Spinal cord (tissue), 3 donors: ENCODE measurements around a stretch of chr10.

DNA sequence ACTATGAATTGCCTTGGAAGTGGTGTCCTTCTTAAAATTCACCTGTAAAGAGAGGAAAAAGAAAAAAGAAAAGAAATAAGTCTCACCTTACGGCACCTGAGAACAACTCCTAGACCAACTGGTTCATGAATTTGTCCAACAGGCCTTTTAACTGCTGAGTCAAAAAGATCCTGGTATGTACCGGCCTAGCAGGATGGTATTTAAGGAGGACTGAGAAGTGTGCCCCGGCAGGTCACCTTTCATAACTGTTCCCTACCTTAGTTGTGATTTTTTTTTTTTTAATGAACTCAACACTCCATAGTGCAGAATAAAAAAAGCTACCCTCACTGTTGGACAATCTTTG, 25.8 kb downstream of the STN1 start:
- PRO-cap, result no peak
- RAMPAGE, long total RNA, result no peak

DNA sequence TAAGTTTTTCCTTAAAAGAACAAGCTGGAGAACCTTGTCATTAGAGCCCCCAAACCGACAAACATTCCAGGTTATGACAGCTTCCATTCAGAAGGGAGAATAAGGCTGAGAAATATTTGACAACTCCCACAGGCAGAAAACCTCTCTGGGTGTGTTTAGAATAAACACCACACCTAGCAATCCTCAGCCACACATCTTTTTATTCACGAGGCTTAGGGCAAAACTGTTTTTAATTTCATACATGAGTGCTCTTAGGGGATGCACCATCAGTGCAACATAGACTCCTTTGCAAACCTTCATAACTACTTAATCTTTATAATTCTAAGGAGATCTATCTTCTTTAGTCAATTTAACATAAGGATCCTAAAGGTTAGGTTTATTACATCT, 24.1 kb downstream of the STN1 start:
- PRO-cap, result no peak
- RAMPAGE, long total RNA, result no peak

- PRO-cap, result no peak
- RAMPAGE, long total RNA, result no peak
Observed at GRCh38 chr10:103918369-103918915, 458 bp upstream of the STN1 start.

- PRO-cap, result no peak
- RAMPAGE, long total RNA, result no peak
Observed at GRCh38 chr10:103921541-103922386, 3.8 kb upstream of the STN1 start.

- PRO-cap, result no peak
- RAMPAGE, long total RNA, result no peak
Observed at GRCh38 chr10:104018504-104019145, 51.7 kb downstream of the SLK start.

- PRO-cap, result no peak
- RAMPAGE, long total RNA, result no peak
Observed at GRCh38 chr10:104076834-104077336, 8.8 kb downstream of the COL17A1 start.

DNA sequence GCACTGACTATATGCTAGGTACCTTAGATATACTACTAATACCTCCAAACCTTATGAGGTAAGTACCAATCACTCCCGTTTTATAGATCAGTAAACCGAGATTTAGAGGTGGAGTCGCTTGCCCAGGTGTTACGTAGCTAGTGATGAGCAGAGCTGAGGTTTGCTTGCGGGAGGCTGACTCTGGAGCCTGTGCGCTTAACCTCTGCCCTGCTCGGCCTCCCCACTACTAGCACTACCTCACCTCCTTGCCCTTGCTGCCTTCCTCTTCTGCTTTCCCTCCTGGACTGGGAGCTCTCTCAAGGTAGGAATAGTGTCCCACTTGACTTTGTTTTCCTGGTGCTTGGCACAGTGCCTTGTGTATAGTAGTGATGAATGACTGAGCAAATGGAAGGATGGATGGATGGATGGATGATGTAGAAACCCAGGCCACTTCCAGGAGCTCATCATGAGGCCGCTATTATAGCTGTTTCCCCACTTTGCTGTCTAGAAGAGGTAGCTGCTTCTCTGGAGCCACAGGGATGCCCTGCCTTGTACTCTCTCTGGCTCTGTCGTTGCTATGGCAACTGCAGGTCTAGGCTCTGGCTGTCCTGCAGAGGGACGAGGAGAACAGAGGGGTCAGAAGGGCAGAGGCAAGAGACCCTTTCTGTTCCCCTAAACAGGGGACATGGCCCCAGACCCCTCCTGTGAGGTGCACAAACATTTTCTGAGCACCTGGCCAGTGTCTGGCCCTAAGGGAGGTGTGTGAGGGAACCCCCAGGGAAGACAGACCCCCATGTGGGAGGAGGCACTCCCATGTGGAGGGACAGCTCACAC, 31.6 kb downstream of the ITPRIP start:
- PRO-cap, result no peak
- RAMPAGE, long total RNA, result no peak

- PRO-cap, result no peak
- RAMPAGE, long total RNA, result no peak
Observed at GRCh38 chr10:104327114-104327863, 11.0 kb downstream of the ITPRIP start.

DNA sequence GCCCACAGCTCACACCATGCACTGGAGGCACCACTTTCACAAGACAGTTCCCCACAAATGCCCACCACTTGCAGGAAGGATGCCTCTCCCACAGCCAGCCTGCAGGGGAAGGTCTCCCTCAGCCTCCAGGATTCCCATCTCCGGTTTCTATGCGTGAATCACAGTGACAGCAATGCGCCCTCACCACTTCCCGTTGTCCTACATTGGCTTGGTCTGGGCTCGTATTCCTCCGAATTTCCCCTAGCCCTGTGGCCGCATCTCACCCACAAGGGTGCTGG, 10.3 kb downstream of the ITPRIP start:
- PRO-cap, result no peak
- RAMPAGE, long total RNA, result no peak

GRCh38 chr10:104332294-104333090, 5.8 kb downstream of the ITPRIP start:
- PRO-cap, result no peak
- RAMPAGE, long total RNA, result no peak

DNA sequence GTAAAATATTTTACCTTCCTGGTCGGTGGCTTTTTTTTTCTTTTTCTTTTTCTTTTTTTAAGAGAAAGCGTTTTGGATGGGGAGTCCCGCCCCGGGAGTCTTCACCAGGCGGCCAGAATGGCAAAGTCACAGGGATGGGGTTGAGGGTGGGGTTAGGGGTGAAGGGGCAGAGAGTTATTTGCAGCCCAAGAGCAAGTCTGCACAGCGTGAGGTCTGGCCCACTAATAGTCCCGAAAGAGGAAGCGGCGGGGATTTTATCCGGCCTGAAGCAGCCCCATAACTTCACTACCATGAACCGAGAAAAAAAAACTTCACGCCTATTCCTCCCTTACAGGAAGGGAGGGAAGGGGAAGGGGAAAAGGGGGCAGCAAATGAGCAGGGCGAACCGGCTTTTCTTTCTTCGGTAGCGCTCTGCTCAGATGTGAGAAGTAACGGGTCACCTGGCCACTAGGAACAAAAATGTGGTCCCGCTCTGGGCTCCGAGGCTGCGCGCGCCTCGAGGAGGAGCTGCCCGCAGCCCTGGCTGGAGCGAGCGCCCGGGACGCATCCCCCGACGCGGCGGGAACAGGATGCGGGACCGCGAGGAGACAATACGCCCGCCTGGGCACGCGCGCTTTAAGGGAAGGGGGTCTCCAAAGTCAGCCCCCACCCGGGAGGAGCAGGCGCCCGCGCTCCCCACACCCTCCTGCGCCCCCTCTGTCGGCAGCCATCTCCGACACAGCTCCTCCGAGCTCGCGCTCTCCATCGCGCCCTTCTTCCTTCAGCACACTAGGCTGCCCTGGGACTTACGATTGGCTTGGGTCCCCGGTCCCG, 602 bp downstream of the ITPRIP start:
- PRO-cap, result no peak
- RAMPAGE, long total RNA, result no peak

DNA sequence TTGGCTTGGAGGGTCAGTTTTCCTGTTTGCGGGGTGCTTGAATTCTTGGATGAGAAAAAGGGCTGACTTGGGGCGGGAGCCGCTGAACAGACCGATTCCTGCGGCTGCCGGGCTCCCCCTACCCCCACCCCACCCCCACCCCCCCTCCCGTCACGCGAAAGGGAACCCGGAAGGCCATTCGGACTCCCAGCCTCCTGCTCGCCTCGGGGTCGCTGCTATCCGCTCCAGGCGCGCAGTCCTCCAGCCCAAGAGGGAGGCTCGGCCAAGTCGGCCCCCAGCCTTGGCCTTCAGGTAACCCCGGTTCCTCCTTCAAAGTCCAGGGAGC, 1.1 kb downstream of the SORCS3 start:
- PRO-cap, result no peak
- RAMPAGE, long total RNA, result no peak

DNA sequence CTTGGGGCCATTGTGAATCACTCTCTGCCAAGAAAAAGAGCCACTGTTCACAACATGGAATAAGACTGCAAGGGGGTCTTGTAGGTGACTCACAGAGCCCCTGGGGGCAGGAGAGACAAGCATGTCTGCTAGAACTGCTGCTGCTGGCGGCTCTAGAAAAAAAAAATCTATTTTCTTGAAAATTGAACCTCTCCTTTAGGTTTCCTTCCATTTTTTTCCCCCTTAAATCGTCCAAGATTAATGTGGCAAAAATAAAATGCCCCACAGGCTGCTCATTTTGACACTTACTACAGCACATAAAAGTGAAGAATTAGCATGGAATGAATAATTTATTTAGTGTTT, 191.1 kb downstream of the SORCS1 start:
- PRO-cap, result no peak
- RAMPAGE, long total RNA, result no peak

GRCh38 chr10:107032262-107032849, 132.2 kb downstream of the SORCS1 start:
- PRO-cap, result no peak
- RAMPAGE, long total RNA, result no peak

GRCh38 chr10:107689496-107689830, 525.0 kb upstream of the SORCS1 start:
- PRO-cap, result no peak
- RAMPAGE, long total RNA, result no peak

DNA sequence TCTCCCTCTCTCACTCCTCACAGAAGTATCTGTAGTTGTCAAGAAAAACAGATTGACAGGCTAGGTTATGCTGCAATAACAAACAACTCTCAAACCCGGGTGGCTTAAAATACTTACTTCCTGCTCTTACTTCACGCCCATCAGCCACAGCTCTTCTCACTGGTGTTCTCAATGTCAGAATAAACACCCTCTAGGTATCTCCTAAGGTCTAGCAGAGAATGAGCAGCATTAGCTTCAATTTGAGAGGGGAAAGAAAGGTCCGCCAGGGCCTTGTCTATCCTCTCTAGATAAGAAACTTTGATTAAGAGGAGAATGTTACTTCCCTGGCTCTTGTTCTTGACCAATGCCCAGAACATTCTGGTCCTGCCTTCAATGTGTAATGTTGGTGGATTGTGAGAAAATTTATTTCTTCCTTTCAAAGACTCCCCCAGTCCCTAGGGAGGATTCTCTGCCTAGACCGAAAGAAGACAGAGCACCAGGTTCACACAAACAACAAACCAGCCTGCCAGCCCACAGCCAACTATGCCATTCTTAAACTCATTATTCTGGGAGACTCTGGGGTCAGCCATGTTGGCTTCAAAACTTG, 1028.6 kb downstream of the XPNPEP1 start:
- PRO-cap, result no peak
- RAMPAGE, long total RNA, result no peak

DNA sequence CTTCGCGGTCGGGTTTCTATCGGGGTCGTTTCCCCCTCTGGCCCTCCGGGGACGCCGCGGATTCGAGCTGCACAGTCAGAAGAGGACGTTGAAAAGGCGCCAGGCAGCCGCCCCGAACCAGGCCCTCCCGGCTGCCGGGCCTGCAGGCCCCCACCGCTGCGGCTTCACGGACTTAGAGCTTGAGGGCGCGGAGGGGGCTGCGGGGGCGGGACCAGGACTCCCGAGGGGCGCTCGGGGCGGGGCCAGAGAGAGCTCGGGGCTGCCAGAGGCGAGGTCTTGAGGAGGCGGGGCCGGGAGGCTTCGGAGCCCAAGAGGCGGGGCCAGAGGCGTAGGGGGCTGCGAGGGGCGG, 275 bp upstream of the ADD3 start:
- PRO-cap, result no peak
- RAMPAGE, long total RNA, result no peak

- PRO-cap, result no peak
- RAMPAGE, long total RNA, result no peak
Observed at GRCh38 chr10:110203414-110204041, 3.9 kb upstream of the MXI1 start.

- PRO-cap, result no peak
- RAMPAGE, long total RNA, result no peak
Observed at GRCh38 chr10:110211849-110212510, 4.6 kb downstream of the MXI1 start.

- PRO-cap, result no peak
- RAMPAGE, long total RNA, result start-site peak on the plus strand at chr10:110227009-110227876, 73 and 181 reads in 2 replicates
Observed at GRCh38 chr10:110226920-110227931, 19.8 kb downstream of the MXI1 start.